Islet of Langerhans (tissue), 1 donor: Measurements from ENCODE around the gene ALMS1.

DNA sequence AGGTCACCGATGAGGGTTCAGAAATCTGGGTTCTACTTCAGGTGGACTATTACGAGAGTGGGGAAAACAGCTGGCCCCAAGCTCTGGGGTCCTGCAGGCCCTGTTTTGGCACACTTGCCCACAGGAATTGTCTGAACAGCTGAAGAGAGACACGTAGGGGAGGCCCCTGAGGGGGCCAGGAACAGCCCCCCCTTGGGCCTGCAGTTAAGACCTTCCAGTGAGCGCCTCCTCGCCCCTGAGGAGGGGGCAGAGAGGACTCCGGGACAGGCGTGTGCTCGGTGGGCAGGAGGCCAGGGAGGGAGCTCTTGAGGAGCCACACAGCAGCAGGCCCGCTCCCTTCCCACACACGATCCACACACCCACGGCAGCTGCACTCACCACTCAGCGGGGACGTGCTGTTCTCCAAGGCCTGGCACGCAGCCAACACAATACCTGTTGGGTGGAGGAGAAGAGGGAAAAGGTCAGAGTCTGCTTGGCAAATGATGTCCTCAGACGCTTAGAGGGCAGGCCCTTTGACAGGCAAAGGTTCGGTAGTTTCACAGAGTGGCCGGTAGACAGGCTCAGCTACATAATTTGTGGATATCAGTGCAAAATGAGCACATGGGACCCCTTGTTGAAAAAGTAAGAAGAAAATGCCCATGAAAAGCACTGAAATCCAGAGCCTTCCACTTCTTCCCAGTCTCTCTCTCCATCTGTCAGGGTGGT, 39.0 kb downstream of the TGFA start:
- RRBS: no CpG with 5 or more reads among the region's 17 CpGs

DNA sequence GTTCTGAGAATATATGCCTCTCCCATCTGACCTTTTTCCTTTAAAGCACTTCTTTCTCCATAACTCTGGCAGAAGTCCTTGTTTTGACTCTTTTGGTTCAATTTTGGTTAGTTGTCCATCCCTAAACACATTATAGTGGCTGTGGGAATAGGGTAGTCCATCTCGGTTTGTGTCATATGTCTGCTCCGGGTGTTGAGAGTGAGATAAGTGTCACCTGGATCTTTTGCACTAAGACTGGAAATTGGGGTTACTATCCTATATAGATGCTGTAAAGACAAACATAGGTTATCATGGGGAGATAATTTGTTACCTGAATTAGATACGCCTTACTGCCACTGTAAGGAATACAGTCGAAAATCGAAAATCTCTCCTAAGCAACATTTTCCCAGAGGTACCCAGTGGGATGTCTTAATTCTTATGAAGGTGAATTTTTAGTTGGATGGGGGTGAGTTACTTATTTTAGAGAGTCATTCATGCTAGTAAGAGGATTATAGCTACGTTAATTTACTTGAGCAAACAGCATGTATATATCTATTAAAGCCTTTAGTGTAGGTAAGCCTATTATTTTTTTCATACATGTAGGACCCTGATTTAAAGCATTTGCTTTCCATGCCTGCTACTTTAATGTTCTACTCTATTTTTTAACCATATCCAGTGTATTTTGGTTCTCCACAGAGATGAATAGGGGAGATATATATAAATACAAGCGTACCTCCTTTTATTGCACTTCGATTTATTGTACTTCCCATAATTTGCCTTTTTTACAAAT, 25.7 kb downstream of the ZNF638 start:
- RRBS: no CpG with 5 or more reads among the region's 8 CpGs

- RRBS: no CpG with 5 or more reads among the region's 12 CpGs
Measured at GRCh38 chr2:71379203-71379975, 47.8 kb downstream of the ZNF638 start.

DNA sequence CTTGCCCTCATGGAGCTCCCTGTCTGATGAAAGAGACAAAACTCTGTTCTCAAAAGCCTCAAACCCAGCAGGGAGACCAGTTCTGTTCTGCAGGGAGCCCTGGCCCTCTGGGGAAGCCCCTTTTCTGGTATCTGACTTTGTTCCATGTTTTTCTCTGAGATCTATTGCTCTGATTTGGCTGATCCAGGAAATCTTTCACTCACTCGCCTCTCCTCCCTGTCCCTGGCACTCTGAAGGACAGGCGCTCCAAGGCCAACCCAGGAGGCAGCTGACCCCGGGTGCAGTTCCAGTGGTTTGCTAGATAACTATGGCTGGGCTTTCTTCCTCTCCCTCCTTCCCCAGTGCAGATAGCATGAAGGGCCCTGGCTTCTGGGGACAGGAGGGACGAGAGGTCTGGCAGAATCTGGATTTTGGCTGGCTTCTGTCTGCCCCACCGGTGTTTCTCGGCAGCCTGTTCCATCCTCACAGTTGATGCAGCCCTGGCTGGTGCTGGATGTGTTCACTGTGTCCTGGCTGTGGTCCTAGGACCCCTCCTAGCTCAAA, 149.0 kb downstream of the DYSF start:
- RRBS: no CpG with 5 or more reads among the region's 6 CpGs

DNA sequence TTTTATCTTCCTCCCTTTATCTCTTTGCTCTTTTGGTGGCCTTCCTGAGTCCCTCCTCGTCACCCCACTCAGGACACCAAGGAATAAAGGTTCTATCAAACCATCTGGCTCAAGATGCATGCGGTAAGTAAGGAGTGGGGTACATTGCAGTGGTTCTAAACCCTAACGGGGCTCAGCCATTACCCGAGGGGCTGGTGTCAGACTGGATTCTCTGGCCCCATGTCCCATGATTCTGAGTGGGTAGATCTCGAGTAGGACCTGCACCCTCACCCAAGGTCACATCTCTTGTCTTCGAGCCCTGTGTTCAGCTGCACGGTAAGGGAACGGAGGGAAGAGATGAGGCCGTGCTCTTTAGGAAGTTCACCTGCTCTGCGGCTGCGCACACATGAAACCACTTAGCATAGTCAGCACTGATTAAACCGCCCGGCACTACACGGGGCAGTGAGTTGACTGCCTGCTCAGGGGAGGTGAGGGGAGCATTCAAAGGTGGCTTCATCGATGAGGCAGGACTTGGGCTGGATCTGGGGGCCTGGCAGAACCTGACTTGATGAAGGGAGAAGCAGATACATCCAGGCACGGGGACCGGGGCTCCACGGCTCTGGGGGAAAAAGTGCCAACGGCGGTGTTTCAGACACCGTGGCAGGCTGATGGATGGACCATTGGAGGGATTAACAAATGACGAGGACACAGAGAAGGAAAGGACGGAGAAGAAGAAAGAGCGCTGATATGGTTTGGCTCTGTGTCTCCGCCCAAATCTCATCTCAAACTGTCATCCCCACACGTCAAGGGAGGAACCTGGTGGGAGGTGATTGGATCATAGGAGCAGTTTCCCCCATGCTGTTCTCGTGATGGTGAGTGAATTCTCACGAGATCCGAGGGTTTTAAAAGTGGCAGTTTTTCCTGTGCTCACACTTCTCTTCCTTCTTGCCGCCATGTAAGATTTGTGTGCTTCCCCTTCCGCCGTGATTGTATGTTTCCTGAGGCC, 248.7 kb downstream of the CYP26B1 start:
- RRBS: no CpG with 5 or more reads among the region's 32 CpGs

- RRBS: 13% methylated on average over 11 of the region's 46 CpGs
Measured at GRCh38 chr2:72142574-72143400, 4.9 kb downstream of the CYP26B1 start.

DNA sequence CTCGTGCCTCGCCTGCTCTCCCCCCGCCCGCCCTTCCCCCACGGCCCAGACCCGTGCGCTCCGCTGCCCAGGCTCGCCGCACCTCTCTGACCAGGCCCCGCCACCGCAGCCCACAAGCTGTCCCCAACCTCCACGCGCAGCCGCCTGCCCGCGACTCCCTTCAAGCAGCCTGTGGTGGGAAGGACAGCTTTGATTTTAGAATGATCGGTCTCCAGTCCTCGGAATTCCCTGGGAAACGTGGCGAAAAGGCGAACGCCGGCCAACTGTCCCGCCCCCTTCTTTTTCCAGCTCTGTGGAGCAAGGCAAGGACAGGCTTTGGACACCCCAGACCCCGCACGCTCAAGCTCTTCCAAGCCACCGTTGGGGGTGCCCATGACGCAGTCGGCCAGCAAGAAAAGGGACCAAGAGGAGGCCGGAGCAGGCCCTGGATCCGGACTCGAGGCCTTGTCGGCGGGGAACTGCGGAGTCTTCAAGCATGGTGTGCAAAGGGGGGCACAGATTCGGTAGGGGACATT, 4.2 kb downstream of the CYP26B1 start:
- RRBS: 16% methylated on average over 6 of the region's 37 CpGs

DNA sequence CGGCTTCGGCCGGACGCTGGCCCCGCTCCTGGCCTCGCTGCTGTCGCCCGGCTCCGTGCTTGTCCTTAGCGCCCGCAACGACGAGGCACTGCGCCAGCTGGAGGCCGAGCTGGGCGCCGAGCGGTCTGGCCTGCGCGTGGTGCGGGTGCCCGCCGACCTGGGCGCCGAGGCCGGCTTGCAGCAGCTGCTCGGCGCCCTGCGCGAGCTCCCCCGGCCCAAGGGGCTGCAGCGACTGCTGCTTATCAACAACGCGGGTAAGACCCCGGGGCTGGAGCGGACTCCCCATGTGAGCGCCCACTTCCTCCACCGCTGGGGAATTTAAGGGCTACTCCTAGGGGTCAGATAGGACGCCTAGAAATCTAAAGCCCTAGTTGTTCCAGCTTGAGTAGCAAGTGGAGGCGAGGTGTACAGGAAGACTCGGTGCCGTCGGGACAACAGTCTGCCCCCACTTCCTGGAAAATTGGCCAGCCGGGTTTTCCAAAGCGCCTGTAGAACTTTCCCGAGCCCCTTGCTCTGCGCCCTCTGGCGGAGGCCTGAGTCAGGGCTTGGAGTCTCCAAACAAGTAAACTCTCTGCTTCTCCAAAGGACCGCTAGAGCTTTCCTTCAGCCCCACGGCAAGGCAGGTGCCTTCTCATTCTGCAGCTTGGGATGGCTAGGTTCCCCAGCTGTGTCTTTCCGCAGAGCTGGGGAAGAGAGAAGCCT, 426 bp downstream of the SPR start:
- RRBS: 4% methylated on average over 16 of the region's 51 CpGs

DNA sequence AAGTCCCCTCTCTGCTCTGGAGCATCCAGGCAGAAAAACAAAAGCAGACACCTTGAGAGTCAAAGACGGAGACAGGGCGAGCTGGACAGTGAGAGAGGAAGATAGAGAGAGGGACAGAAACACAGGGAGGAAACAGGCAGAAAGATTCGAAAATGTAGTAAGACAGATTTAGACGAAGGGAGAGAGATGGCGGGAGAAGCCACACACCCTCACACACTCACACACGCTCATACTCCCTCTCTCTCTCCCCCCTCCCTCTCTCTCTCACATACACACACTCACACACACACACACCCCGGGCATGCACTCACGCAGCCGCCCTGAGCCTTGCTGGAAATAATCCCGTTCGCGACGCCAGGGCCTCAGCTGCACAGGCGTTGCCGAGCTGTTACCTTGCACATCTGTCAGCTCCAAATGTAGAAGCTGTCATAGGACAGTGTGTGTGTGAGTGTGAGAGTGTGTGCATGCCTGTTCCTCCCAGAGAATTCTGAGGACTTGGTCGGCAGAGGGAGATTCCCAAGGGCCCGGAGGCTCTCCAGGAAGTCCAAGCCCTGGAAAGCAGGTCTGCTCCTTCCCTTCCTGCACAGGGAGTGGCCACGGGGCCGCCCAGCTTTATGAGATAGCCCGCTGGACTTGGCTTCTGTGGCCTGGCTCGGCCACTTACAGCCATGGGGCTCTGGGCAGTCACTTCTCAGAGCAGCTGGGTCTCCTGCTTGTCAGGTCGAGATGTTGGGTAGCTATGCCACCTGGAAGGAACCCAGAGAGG, 8.5 kb downstream of the SPR start:
- RRBS: no CpG with 5 or more reads among the region's 22 CpGs

- RRBS: no CpG with 5 or more reads among the region's 9 CpGs
Measured at GRCh38 chr2:72984117-72984680, 66.9 kb downstream of the EMX1 start.

GRCh38 chr2:72985761-72986267, 68.5 kb downstream of the EMX1 start:
- RRBS: no CpG with 5 or more reads among the region's 9 CpGs

DNA sequence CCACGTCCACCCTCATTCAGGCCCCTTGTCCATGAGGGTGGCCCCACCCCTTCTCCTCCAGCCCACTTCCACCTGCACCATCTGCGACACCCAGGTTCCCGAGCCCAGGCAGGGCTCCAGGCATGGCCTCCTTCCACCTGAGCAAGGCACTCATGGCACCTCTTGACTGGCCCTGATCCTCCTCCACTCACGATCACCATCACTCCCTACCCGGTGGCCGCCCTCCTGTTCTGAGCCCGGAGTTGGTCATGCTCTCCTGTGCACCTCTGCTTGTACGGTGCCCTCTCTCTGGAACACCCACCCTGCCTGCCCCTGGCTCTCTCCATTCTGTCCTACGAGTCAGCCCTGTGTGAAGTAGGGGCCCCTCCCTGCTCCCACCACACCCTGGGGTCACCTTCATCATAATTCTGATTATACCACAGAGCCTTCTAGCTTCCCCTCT, 76.9 kb downstream of the SFXN5 start:
- RRBS: no CpG with 5 or more reads among the region's 9 CpGs

- RRBS: 9% methylated on average over 5 of the region's 14 CpGs
Measured at GRCh38 chr2:73111335-73112057, 1.3 kb downstream of the RAB11FIP5 start.

GRCh38 chr2:73307707-73308270, 14.4 kb upstream of the EGR4 start:
- RRBS: no CpG with 5 or more reads among the region's 9 CpGs

- RRBS: 3% methylated on average over 29 of the region's 98 CpGs
Measured at GRCh38 chr2:73385492-73386521, at the start of gene ALMS1. Gene ALMS1 (plus strand): TSS chr2:73385836.

GRCh38 chr2:73897051-73897730, 4.4 kb downstream of the ACTG2 start:
- RRBS: 72% methylated on average over 2 of the region's 8 CpGs

GRCh38 chr2:73902049-73902772, 9.4 kb downstream of the ACTG2 start:
- RRBS: no CpG with 5 or more reads among the region's 6 CpGs

DNA sequence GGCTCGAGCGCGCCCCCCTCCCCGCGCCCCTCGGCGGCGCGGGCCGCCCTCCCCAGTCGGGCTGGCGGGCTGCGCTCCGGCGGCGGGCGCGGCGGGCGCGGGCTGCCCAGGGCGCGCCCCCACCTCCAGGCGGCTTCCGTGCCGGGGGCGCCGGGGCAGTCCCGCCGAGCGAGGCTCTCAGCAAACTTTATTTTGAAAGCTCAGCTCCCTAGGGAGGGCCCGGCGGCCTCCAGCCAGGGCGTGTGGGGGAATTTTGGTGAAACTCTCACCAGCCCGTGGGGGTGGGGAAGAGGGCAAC, 674 bp downstream of the TET3 start:
- RRBS: 2% methylated on average over 27 of the region's 35 CpGs

DNA sequence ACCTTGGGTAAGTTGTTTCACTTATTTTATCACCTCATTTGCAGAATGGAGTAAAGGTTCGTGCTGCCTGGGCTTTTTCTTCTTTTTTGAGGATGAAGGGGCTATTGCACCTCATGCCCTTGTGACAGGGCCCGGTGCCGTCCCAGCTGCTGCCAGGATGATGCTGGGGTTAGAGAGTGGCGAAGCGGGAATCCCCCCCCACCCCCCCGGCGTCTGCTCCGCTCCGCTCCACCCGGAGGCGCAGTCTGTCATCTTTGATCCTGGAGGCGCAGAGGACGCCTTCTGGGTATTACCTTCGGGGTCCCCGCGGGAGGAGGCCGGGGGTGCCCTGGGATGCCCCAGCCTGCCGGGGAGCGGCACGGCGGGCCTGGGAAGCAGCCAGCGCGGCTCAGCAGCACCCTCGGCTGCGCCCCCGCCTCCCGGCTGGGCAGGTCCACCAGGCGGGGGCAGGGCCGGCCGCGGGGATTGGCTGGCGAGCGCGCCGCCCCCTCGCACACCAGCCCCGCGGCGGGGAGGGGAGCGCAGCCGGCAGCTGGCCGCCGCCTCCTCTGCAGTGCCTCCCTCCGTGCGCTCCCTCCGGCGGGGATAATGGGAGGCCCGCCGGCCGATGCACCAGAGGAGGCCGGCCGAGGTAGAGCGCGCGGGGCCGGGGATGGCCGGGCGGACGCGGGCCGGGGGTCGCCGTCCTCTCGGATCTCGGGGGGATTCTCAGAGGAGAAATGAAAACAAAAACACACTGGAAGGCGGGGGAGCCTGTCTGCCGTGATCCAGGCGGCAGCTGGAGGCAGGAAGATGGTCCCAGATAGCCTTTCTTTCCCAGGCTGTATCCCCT, 17.7 kb downstream of the TET3 start:
- RRBS: 4% methylated on average over 33 of the region's 68 CpGs

GRCh38 chr2:74003906-74004391, 19.2 kb downstream of the TET3 start:
- RRBS: no CpG with 5 or more reads among the region's 8 CpGs